Heart (tissue), 3 donors: ENCODE measurements around a stretch of chr1.

GRCh38 chr1:58896123-58896508, 112.3 kb upstream of the JUN start:
- RAMPAGE, long total RNA, 2 experiments = no peak in any of the 2 experiments

DNA sequence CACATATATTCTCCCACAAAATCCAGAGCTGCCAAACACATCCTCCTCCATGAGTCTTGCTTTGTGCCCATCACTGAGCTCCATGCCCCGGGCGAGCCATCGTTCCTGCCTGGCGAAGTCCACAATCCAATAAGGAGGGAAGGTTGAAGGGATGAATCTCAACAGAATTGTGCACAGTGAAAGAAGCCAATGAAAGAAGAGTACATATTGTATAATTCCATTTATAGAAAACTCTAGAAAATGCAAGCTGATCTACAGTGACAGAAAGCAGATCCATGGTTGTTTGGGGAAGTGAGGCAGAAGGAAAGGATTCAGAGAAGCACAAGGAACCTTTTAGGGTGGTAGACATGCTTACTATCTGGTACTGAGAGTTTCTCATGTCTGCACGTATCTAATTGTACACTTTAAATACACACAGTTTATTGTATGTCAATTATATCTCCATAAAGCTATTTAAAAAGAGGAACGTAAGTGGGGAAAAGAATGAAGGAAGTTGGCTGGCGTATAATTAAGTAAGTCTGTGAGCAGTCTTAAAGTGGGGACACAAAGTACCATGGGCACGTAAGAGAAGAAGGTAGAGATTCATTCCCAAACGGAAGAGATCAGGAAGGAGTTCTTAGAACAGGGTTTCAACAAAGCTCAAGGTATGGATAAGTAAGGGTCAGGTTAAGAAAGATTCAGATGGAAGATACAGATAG, 115.9 kb upstream of the JUN start:
- RAMPAGE, long total RNA, 2 experiments = no peak in any of the 2 experiments

GRCh38 chr1:58942080-58942427, 158.2 kb upstream of the JUN start:
- RAMPAGE, long total RNA, 2 experiments = no peak in any of the 2 experiments

DNA sequence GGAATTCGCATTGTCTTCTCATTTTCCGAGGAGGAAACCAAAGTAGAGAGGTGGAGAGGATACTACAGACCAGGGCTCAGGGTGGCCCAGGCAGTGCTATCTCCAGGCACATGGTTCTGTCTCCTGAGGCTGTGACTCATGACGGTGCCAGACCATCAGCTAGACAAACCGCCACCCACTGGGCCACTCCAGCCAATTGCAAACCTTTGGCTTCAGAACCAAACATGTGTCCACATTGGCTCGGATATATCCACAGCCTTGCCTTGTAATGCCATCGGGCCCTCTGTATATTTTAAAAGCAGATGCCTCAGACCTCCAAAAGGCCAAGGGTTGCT, 224.8 kb upstream of the JUN start:
- RAMPAGE, long total RNA, 2 experiments = no peak in any of the 2 experiments

- RAMPAGE, long total RNA, 2 experiments = no peak in any of the 2 experiments
Observed at GRCh38 chr1:59043989-59044247, 253.0 kb upstream of the FGGY start.

- RAMPAGE, long total RNA, 2 experiments = no peak in any of the 2 experiments
Observed at GRCh38 chr1:59297829-59298519, 1.1 kb downstream of the FGGY start.

DNA sequence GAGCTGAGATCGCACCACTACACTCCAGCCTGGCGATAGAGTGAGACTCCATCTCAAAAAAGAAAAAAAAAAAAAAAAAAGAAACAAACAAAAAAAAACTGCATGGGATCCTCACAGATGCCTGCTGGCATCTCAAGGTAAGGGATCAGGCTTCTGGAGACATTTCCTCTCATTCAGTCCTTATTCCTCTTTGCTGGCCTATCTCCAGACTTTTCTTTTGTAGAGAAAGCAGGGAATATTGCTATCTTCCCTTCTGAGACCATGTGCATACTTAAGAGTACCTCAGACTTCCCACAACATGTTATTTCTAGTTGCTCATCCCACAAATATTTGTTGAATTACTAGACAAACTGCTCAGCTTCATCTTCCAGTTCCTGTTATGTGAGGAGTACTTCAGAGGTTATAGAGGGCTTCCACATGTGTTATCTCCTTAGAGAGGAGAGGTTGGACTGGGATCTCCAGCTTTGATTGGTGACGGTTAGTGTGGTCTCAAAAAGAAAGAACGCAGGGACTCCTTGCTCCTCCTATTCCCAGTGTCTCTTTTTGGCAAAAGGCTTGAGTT, 78.4 kb downstream of the FGGY start:
- RAMPAGE, long total RNA, 2 experiments = no peak in any of the 2 experiments

- RAMPAGE, long total RNA, 2 experiments = no peak in any of the 2 experiments
Observed at GRCh38 chr1:59446358-59446942, 149.6 kb downstream of the FGGY start.

GRCh38 chr1:59674410-59674905, 140.3 kb upstream of the HOOK1 start:
- RAMPAGE, long total RNA, 2 experiments = no peak in any of the 2 experiments

GRCh38 chr1:59815767-59816382, 1.1 kb downstream of the HOOK1 start:
- RAMPAGE, long total RNA, 2 experiments = no peak in any of the 2 experiments

- RAMPAGE, long total RNA, 2 experiments = no peak in any of the 2 experiments
Observed at GRCh38 chr1:59845139-59845536, 30.4 kb downstream of the HOOK1 start.

- RAMPAGE, long total RNA, 2 experiments = no peak in any of the 2 experiments
Observed at GRCh38 chr1:60274741-60275136, 201.2 kb upstream of the C1orf87 start.

DNA sequence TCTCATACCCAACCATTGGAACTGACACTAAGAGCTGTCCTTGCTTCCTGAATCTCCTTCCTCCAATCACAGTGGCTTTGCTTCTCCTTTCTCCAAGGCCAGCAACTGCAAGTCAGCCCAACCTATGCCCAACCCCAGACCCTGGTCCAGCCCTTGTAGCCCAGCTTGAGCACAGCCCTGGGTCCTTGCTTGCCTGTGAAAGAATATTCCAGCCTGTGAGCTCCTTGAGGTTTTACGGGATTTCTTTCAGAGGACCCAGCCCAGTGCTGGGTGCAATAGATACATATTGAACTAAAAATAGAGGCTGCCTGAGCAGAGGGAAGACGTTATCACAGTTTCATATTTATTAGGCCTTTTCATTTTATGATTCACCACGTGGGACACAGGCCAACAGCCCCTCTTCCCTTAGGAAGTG, 92.6 kb upstream of the NFIA start:
- RAMPAGE, long total RNA, 2 experiments = no peak in any of the 2 experiments

- RAMPAGE, long total RNA, 2 experiments = no peak in any of the 2 experiments
Observed at GRCh38 chr1:61052632-61053478, 29.5 kb upstream of the NFIA start.

DNA sequence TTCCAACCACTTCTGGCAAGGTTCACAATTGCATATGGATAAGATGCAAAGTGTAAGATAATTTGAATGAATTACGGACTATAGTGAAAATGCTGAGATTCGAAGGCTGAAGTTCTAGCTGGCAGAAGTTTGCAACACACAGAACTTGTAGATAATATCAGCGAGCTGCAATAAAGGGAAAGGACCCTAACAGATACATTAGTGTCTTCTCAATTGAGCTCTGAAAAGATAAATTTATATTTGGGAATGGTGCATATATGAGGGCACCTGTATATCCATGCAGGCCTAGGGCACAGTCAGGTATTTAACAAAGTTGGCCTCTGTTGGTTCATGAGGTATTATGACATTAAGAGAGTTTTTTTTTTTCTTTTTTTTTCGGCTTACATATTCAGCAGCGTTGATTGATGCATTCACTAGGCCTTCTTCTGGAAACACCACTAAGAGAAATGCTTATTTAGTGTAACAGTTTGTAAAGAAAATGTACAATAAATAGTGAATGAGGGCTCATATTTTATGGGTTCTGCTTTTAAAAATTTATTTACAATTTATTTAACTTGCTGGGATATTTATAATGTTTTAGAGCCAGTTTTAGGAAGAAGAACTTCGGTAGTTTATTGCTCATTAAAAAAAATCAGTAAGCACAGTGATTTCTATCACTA, 2.3 kb downstream of the NFIA start:
- RAMPAGE, long total RNA, 2 experiments = no peak in any of the 2 experiments

DNA sequence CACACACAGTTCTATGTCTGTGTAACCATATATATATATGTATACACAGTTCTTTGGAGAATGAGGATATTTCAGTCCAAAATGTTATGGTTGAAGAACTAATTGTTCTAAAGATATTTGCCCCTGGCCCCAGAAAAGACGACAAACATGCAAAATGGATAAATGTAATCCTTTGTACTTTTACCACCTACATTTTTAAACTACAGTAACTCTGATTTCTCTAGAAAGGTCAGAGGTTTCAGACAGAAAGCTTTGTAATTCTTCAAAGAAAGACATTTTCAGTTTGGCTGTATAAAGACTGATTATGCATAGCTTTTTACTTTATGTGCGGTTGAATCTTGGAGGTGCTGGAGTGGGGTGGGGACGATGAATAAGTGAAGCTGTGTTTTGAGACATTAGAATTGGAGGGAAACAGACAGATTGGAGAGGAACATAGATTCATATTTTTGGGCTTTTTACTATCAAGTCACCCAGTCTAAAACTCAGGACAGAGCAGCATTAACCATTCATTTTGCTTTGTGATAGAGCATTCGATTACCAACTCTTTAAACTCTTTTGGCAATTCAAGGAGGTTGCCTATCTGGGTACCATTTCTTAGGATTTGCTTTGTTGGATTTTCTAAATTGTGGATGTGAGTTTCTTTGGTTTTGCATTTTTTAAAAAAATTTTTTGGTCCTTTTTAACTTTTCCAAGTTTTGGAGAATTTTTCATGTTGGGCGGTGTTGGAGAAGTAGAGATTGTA, 16.7 kb downstream of the NFIA start:
- RAMPAGE, long total RNA, 2 experiments = no peak in any of the 2 experiments

DNA sequence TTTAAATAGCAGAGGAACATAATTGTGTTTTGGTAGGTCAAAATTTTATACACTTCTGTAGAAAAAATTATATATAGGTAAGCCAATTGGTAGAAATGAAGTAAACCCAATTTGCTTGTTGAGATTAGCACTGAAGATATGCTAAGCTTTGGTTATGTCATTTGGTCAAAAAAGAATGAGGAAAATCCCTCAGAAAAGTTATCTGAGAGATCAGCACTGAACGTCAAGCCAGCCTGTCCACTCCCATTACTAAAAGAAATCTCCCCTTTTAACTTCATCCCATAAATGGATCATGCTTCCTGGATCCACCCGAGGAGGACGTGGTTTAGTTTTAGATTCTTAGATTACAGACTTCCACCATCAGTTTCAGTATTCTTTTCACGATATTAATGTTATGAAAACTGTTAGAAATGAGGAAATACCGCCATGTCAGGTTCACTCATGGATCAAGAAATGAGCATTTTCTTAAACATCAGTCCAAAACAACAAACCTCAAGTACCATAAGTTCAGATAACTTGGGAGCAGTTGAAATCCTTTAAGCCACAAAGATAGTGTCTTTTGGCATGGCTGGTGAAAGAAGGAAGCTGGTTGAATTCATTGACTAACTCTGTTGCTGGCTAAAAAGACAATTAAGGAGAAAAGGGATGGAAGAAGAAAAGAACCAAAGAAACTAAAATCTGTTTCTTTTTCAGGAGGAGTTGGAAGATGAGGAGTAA, 49.8 kb downstream of the NFIA start:
- RAMPAGE, long total RNA, 2 experiments = no peak in any of the 2 experiments

DNA sequence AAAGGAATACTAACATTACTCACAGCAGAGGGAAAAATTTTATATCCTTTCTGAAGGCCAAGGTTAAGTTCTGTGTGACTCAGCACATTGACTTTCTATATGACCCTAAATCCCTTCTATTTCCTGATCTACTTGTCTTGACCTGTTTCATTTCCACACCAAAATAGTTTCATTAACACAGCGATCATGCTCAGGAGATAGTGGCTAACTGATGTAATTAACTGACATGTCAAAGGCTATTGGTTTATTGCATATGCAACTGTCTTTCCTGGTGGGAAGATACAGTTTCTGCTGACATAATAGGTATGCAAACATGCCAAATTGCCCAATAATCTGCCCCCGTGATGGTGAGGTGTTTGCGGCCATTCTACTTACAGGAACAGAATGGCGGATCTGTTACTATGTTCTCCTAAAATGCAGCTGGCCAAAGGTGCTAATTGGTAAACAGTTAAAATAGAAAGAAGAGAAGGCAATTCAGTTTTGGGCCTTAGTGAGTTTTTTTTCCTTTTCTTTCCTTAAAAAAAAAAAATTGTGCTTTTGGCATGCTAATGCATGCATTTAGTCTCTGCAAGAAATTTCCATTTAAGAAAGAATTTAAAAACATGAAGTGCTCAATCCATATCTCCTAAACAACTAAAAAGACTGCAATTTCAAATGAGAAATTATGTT, 59.4 kb downstream of the NFIA start:
- RAMPAGE, long total RNA, 2 experiments = no peak in any of the 2 experiments

DNA sequence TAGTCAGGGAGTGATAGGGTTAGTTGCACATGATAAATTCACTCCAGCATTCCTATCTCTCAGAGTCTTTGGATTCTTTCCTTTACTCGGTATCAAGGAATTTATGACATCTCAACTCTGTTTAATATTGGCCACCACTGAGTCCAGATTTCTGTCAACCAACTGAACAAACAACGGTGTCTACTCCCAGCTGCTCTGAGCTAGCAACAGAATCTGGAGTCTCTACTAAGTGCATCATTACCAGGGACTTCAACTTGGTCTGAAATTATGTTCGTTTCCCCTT, 233.4 kb downstream of the TM2D1 start:
- RAMPAGE, long total RNA, 2 experiments = no peak in any of the 2 experiments

DNA sequence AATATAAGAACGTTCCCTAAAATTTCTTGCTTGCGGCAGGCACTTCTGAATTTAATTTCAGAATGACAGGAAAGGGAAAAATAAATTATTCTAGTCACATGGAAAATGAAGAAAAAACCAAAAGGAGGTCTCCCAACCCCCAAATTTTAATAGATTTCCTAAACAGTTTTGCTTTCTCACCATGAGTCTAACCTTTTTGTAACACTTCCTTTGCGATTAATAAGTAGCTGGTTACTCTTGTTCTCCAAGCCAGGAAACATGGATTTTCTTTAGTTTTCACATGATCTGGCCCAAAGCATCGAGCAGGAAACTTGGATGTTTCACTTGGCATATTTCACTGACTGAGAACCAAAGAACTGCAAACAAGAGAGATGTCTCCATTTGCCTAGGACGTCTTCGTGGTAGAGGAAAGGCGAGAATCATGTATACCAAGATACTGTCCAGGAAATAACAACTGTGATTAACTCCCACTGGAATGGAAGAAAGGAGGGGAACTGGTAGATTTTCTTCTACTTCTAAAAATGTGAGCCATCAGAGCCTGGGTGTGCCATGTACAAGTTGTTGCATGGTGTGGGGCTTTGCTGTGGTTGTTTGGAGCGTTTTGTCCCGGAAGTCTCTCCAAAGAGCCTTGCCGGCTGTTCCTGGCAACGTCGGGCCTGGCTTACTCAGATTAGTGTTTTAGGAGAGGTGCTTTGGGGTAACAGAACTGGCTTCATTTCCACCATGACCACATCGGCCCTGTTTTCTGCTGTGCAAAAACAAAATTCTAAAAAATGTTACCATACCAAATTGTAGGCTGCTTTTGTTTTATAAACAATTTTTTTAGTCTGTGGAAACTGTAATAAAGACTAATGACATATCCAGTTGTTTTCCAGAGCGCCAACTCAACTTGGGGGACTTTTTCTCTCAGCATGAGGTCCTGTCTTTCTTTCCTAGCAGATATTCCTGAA, 118.5 kb downstream of the TM2D1 start:
- RAMPAGE, long total RNA, 2 experiments = no peak in any of the 2 experiments